ENCODE data around the genes ENSG00000170846 and S100P.

GRCh38 chr4:5839753-5840360 lies 53.0 kb downstream of the CRMP1 start:
- PRO-cap, result unidirectional peak, minus-strand start at chr4:5839869; bidirectional peak, plus-strand start at chr4:5840182, minus-strand start at chr4:5839915
- RAMPAGE, long total RNA, result no peak

DNA sequence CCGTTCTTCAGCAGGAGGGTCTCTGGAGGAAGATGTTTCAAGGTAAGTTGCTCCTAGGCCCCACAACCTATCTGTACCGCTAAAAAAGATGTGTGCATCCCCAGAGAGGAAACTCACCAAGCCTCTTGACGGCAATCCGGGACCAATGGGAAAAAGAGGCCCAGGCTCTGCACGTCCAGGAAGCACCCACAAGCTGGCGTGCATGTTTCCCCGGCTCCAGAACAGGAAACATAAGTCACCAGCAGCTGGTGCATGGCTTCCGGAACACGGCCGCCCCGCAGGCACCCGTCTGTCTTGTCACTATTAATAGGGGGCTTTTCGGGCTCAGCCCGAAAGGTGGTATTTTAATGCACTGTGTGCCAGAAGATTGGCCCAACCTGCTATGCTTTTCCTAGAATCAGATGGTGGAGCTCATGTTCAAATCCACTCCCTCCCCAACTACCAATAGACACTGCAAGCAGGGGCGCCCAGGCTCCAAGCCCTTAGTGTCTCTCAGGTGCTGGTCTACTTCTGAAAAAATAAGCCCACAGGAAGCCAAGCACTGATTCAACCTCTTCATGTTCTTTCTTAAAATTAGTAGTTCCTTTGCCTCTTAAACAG lies 22.1 kb downstream of the CRMP1 start:
- PRO-cap, result no peak
- RAMPAGE, long total RNA, result no peak

- PRO-cap, result no peak
- RAMPAGE, long total RNA, result no peak
Measured at GRCh38 chr4:6072277-6072802, 128.0 kb downstream of the JAKMIP1 start.

DNA sequence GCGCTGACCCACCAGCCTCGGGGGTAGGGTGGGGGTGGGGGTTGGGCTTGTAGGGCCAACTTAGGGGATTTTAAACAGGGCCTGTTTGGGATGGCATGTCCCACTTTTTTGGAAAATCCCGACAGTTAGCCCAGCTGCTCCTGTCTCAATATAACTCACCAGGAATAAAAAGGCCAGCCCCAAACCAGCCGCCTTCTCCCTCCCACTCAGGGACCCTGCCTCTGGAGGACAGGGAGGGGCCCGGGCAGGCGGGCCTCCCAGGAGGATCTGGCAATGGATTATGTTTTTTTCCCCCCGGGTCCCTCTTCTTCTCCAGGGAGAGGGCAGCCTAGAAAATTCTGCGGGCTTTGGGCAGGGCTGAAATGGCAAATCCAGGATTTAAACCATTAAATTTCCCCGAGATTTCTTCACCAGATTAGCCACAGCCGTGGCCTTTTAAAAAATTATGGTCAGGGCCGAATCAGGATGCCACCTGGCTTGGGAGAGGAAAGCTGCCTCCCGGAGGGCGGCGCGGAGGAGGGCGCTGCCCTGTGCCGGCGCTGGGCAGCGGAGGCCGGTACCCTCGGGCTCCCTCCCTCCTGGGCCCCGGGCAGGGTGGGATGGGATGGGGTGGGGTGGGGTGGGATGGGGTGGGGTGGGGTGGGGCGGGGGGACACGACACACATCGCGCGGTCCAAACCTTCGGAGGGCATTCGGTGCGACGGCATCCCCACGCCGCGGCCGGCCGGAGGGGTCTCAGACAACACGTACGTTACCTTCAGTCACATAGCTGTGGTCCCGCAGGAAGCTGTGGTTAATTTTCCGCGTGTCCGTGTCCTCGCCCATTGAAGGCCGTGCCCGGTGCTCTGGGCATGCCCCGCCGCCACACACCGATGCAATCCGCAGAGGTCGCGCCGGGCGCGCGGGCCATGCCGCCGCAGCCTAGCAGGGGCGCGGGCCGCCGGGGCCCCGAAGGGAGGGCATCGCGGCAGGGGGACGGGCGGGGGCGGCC lies 714 bp downstream of the PPP2R2C start:
- PRO-cap, result no peak
- RAMPAGE, long total RNA, result no peak

- PRO-cap, result no peak
- RAMPAGE, long total RNA, result no peak
Measured at GRCh38 chr4:6528757-6529561, 46.0 kb upstream of the MAN2B2 start.

GRCh38 chr4:6657815-6658293 lies 16.0 kb upstream of the ENSG00000170846 start:
- PRO-cap, result no peak
- RAMPAGE, long total RNA, result no peak

DNA sequence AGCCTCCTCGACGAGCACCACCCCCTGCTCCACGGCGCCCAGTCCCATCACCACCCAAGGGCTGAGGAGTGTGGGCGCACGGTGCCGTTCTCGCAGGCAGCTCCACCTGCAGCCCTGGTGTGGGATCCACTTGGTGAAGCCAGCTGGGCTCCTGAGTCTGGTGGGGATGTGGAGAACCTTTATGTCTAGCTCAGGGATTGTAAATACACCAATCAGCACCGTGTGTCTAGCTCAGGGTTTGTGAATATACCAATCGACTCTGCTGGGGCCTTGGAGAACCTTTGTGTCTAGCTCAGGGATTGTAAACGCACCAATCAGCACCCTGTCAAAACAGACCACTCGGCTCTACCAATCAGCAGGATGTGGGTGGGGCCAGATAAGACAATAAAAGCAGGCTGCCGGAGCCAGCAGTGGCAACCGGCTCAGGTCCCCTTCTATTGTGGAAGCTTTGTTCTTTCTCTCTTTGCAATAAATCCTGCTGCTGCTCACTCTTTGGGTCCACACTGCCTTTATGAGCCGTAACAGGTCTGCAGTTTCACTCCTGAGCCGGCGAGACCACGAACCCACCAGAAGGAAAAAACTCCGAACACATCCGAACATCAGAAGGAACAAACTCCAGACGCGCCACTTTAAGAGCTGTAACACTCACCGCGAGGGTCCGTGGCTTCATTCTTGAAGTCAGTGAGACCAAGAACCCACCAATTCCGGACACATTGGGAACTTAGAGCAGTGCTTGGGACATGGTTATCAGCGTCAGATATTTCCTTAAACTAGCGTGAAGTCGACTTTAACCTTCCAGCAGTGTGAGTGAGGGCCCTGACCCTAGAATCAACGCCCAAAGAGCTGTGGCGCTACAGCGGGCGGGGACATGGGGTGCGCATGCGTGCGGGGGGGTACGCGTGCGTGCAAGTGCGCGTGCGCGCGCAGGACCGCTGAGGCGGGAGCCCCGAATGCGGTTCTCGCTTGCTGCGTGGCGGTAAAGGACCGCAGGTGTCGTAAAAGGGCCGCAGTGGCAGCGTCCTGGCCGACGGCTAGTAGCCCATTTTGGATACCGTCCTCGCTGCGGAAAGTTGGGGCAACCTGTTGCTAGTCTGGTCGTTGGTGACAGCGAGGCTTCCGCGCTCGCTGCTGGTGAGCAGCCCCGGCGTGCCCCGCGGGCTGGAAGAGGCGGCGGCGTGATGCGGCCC lies at the start of gene ENSG00000170846:
TSS of gene ENSG00000170846 (plus strand) at position 1,041 of the 1,187 bp plus-strand sequence.
- PRO-cap, result unidirectional peak, plus-strand start at position 416 of the sequence; bidirectional peak, plus-strand start at position 926 of the sequence, minus-strand start at position 830 of the sequence
- RAMPAGE, long total RNA, result start-site peak on the minus strand centred at position 831 of the sequence, 49 bp wide, 187 and 71 reads in 2 replicates

DNA sequence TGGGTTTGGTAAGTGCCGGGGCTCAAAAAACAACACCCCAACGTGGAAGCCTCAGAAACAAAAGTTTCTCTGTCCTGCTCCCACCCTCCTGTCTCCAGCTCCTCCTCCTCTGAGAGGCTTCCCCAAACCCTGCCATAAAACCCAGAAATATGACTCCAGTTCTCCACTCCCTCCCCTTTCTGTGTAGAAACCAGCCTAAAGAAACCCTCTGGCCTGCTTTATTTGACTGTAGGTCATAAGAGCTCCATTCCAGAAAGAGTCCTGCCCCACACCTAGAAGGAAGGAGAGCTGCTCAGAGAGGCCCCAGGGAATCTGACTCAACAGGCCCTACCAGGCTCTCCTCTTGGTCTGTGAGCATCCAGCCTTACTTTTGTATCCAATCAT lies 886 bp upstream of the S100P start:
- PRO-cap, result no peak
- RAMPAGE, long total RNA, result no peak

DNA sequence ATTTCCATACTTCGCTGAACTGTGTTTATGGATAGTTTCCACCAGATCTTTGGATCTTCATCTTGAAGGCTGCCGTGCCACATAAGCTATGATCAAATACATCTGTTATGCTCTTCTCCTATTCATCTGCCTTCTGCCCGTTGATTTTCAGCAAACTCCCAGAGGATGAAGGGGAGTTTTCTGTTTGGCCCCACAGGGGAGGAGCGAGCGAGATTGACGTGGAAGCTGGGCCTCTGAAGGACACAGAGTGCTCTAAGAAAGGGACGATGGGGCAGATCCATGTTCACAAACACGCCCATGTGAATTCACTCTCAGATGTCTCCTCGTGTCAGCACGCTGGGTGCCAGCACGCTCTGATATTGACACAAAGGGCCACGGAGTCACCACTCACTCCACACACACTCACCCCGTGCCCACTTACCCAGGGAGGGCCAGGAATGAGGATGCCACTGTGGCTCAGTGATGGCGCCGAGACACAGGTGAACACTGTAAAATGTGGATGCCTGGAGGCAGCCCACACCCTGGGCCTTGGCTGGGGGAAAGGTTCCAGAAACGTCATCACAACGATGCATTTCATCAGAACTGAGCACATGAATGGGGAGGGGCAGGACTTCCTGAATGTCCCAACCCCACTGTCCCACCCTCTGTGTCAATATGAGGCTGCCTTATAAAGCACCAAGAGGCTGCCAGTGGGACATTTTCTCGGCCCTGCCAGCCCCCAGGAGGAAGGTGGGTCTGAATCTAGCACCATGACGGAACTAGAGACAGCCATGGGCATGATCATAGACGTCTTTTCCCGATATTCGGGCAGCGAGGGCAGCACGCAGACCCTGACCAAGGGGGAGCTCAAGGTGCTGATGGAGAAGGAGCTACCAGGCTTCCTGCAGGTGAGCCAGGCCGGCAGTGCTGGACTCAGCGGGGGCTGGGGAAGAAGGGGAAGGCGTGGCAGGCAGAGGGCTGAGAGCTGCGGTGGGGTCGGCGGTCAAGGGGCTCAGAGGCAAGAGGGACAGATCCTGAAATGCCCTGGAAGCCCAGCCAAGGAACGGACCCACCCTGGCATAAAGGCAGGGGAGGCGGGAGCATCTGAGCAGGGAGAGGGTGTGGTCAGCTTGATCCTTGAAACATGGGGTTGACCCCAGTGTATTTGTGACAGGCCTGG lies at the start of gene S100P:
TSS of gene S100P (plus strand) at position 695 of the 1,159 bp plus-strand sequence.
- PRO-cap, result bidirectional peak, plus-strand start at position 697 of the sequence, minus-strand start at position 488 of the sequence; unidirectional peak, plus-strand start at position 1,014 of the sequence
- RAMPAGE, long total RNA, result no peak

DNA sequence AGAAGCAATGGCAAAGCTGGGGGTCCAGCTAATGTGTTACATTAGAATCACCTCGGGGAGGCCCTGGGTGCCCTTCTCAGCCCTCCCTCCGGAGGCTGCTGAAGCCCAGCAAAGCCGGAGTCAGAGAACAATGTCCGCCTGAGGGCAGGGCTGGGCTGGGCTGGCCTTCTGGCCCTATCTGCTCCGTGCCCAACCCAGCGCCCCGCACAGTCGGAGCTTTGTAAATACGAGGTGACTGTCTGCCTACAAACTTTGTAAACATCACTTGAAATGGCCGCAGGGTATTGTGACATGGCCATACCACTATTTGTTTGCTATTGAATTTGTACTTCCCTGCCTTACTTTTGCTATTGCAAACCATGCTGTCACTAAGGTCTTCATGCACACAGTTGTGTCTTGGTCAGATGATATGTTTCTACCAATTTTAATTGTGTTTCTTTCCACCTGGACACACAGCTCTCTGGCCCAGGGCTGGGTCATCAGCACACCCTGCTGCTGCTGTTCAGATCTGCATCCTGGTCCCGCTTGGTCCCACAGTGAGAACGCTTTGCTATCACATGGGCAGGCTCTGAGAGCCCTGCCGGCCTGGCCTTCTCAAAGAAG lies 2.1 kb downstream of the S100P start:
- PRO-cap, result no peak
- RAMPAGE, long total RNA, result no peak

DNA sequence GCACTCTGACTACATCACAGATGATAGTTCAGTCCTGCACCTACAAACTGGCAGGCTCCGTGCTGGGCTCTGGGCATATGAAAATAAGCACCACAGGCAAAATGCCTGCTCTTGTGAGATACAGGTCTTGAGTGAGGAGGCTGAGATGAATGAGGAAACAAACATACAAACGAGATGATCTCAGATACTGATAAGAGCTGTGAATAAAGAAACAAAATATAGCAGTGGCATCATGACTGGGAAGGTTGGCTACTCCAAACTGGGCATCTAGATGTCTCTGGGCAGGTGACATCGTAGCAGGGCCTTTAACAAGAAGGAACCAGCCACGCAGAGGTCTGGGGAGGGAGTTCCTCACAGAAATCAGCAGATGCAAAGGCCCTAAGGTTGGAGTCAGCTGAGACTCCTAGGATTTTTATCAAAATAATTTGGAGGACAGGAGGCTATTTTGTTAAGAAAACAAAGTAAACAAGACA lies 2.3 kb upstream of the KIAA0232 start:
- PRO-cap, result no peak
- RAMPAGE, long total RNA, result no peak

DNA sequence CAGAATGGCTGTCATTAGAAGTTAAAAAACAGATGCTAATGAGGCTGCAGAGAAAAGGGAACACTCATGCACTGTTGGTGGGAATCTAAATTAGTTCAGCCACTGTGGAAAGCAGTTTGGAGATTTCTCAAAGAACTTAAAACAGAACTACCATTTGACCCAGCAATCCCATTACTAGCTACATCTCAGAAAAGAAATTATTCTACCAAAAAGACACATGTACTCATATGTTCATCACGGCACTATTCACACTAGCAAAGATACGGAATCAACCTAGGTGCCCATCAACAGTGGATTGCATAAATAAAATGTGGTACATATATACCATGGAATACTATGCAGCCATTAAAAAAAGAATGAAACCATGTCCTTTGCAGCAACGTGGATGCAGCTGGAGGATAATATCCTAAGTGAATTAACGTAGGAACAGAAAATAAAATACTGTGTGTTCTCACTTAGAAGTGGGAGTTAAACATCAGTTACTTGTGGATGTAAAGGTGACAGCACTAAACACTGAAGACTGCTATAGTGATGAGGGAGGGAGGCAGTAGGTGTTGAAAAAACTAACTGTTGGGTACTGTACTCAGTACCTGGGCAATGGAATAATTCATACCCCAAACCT lies 37.2 kb downstream of the KIAA0232 start:
- PRO-cap, result no peak
- RAMPAGE, long total RNA, result no peak

DNA sequence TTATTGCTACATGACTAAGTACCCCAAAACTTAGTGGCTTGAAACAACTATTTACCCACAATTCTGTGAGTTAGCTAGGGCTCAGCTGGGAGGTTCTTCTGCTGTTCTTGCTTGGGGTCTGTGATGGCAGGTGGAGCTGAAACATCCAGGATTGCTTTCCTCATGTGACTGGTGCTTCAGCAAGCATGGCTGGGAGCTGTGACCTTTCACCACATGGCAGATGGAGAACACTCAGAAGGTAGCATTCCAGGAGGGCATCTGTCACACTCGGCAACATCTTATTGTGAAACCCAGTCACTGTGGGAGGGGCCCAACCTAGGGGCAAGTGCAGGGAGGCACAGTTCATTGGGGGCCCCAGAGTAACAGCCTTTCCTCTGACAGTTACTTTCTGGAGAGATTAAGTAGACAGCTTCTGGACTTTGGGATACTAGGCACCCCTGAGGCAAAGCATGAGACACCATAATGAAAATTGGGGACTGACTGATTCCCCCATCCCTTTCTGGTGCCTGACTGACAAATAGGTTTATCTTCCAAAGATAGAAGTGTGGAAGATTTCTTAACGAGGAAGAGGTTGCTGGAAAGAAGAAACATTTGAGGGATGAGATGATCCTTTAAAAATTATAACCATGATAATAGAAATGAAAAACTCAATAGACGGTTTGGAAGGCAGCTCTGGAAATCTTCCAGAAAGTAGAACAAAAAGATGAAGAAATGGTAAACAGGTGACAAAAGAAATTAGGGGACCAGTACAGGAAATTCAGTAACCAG lies 56.8 kb upstream of the TBC1D14 start:
- PRO-cap, result no peak
- RAMPAGE, long total RNA, result no peak

DNA sequence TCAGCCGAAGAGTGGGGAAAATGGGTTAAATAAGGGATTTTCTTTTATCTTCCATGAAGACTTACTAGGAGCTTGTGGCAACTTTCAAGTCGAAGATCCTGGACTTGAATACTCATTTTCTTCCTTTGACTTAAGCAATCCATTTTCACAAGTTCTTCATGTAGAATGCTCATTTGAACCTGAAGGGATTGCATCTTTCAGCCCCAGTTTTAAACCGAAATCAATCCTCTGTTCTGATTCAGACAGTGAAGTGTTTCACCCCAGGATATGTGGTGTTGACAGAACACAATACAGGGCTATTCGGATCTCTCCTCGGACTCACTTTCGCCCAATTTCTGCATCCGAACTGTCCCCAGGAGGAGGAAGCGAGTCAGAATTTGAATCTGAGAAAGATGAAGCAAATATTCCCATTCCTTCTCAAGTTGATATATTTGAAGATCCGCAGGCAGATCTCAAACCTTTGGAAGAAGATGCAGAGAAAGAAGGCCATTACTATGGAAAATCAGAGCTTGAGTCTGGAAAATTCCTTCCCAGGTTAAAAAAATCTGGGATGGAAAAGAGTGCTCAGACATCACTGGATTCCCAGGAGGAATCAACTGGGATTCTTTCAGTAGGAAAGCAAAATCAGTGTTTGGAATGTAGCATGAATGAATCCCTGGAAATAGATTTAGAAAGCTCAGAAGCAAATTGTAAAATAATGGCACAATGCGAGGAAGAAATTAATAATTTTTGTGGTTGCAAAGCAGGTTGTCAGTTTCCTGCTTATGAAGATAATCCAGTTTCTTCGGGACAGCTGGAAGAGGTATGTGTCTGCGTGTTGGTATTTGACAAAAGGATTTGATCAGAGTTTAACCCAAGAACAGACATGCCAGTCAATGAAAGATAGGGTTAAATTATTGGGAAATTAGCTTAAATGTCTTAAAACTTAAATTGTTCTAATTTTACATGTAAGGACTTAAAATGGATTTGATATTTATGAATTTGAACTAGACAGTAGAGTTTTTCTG lies 45.9 kb upstream of the TBC1D14 start:
- PRO-cap, result no peak
- RAMPAGE, long total RNA, result no peak

- PRO-cap, result no peak
- RAMPAGE, long total RNA, result no peak
Measured at GRCh38 chr4:6955403-6956041, 45.9 kb downstream of the TBC1D14 start.

DNA sequence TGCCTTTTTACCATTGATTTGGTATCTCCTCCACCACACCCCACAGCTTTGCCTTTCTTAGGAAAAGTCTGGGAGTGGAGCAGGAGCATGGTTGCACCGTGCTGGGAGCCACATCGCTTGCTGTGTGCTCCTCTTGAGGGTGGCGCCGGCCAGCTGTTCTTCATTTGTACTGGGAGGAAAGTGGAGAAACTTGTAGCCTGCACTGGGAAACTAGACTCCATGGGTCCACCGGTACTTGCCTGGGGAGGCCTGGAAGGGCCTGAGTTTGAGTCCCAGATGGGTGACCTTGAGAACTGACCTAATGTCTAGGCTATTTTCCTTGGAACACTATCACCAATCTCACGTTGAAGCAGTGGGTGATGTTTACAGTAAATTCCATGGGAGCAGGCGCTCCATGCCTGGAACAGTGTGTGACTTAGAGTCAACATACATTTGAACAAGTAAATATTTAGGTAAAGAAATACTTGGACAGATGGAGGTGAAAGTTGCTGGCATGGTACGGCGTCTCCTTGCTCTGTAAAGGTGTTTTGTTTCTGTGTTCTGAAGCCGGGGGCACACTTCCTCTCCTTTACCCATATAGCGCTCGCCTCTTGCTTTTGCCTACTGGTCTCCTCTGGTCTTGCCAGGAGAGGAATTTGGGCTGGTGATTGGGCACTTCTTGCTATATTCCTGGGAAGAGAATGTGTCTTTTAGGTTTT lies 47.5 kb downstream of the TBC1D14 start:
- PRO-cap, result no peak
- RAMPAGE, long total RNA, result no peak

DNA sequence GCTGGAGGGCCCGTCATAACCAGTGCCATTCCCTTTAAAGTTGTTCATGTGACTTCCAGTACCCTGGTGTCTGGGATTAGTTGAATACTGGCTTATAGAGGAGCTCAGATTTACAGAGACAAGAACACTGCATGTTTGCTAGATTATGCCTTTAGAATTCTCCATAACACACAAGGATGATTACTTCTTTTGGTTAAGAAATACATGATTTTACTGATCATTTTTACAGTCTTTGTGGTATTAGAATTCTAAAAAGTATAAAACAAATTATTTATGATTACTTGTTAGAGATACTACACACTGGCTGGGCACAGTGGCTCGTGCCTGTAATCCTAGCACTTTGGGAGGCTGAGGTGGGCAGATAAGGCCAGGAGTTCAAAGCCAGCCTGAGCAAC lies 37.0 kb downstream of the CCDC96 start:
- PRO-cap, result no peak
- RAMPAGE, long total RNA, result no peak

- PRO-cap, result no peak
- RAMPAGE, long total RNA, result no peak
Measured at GRCh38 chr4:7753701-7754174, 185.9 kb downstream of the AFAP1 start.

- PRO-cap, result no peak
- RAMPAGE, long total RNA, result no peak
Measured at GRCh38 chr4:8001822-8002979, 62.5 kb upstream of the AFAP1 start.

DNA sequence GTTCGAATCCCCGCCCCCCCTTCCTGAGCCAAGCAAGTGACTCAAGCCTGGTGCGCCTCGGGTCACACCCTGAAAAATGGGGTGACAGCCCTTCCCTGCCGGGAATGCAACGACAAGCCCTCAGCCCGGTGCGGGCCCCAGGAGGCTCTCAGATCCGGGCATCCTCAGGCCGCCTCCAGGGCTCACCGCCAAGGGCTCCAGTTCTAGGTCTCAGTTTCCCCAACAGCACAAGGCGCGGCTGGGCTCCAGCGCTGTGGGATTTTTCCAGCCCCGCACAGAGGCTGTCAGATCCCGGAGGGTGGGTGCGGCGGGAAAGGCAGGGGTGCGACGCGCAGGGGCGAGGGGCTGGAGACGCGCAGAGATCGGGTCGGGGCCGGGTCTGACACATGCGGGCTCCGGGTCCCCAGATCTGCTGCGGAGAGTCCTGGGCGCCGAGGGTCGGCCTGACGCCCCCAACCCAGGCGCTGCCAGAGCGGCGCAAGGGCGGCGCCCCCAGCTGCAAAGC lies 792 bp downstream of the ABLIM2 start:
- PRO-cap, result no peak
- RAMPAGE, long total RNA, result no peak